Subcutaneous adipose tissue (tissue), 3 donors: ENCODE results near the genes OR4D11, STX3, OOSP4A, MS4A6E and MS4A13.

DNA sequence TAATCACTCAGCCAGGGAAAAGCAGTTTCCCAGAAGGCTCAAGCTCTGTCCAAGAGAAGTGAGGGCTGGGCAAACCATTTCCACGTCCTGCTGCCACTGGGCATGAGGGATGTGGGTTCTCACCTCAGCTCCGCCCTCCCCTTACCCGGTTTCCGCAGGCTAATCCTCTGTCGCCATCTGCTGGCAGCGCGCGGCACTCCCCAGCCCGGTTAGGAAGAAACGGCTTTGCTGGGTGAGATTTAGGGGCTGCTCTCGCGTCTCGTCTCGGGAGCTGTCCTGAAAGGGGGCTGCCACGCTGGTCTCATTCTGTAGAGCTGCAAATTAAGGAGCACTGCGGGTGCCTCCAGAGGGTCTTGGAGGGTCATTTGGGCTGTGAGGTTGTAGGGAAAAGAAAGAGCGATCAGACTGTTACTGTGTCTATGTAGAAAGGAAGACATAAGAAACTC, 6.7 kb upstream of the FAM111A start:
- PRO-cap = no peak
- RAMPAGE, long total RNA, 3 experiments = no peak in any of the 3 experiments

GRCh38 chr11:59190784-59191394, 19.0 kb downstream of the DTX4 start:
- PRO-cap = no peak
- RAMPAGE, long total RNA, 3 experiments = no peak in any of the 3 experiments

- PRO-cap = no peak
- RAMPAGE, long total RNA, 3 experiments = no peak in any of the 3 experiments
These were observed 9.9 kb upstream of the MPEG1 start for GRCh38 chr11:59222465-59223194.

- PRO-cap = no peak
- RAMPAGE, long total RNA, 3 experiments = no peak in any of the 3 experiments
These were observed 8.4 kb downstream of the OR5AN1 start for GRCh38 chr11:59367208-59367470.

- PRO-cap = no peak
- RAMPAGE, long total RNA, 3 experiments = no peak in any of the 3 experiments
These were observed at the start of gene OR4D11 for GRCh38 chr11:59503278-59503871. Gene OR4D11 (plus strand): TSS chr11:59503576.

DNA sequence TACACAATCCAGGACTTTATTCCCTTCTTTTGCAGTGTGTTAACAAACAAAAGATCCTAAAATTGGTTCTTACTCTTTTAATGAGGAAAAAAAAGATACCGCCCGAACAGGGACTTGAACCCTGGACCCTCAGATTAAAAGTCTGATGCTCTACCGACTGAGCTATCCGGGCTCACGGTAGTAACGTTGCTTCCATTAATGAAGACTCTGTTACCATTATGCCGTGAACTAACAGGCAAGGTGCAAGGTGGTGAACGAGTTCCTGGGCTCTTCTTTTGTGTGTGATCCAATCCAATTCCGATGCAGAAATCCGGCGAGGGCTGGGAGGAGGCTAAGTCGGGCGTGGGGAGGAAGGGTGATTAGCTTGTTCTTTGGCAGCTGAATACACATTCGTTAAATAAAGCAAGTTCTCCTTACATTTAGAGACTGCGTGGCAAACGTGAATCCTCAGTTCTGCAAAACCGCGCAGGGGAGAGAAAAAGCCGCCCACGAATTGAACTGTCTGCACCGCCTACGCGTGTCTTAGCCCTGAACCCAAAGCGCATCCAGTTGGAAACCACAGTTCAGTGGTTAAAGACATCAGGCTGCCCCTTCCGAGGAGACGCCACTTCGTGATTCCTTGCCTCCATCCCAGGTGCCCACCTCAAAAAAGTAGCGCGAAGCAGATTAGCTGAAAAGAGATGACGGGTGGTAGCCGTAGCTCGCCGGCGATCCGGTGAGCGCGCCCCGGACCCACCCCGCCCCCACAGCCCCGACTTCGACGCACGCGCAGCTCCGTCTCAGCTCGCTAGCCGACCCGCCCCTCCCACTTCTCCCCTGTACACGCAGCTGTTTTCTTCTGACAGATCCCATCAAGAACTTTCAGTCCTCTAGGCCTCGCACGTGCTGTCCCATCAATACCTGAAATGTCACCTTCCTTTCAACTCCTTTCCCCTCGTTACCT, 49.2 kb downstream of the OR4D9 start:
- PRO-cap = bidirectional peak, plus-strand start at position 213 of the sequence, minus-strand start at position 176 of the sequence; bidirectional peak, plus-strand start at position 851 of the sequence, minus-strand start at position 750 of the sequence
- RAMPAGE, long total RNA, 3 experiments = start-site peak on the minus strand in 2 of 3 experiments, centred at positions 726 to 738 of the sequence, 7 to 13 reads per replicate

GRCh38 chr11:59754694-59755696, at the start of gene STX3:
Gene STX3 (plus strand): TSS chr11:59755376.
- PRO-cap = bidirectional peak, plus-strand start at chr11:59755118, minus-strand start at chr11:59754913; bidirectional peak, plus-strand start at chr11:59755382, minus-strand start at chr11:59755154
- RAMPAGE, long total RNA, 3 experiments = start-site peak on the plus strand in 2 of 3 experiments, at chr11:59755382-59755620 at its widest, 9 to 24 reads per replicate; start-site peak on the minus strand in 1 of 3 experiments, at chr11:59754978-59754991 at its widest, 5 reads per replicate

GRCh38 chr11:59776246-59776874, 21.2 kb downstream of the STX3 start:
- PRO-cap = no peak
- RAMPAGE, long total RNA, 3 experiments = no peak in any of the 3 experiments

GRCh38 chr11:59963653-59964184, at the start of gene OOSP4A:
Gene OOSP4A (plus strand): TSS chr11:59964033.
- PRO-cap = no peak
- RAMPAGE, long total RNA, 3 experiments = no peak in any of the 3 experiments

DNA sequence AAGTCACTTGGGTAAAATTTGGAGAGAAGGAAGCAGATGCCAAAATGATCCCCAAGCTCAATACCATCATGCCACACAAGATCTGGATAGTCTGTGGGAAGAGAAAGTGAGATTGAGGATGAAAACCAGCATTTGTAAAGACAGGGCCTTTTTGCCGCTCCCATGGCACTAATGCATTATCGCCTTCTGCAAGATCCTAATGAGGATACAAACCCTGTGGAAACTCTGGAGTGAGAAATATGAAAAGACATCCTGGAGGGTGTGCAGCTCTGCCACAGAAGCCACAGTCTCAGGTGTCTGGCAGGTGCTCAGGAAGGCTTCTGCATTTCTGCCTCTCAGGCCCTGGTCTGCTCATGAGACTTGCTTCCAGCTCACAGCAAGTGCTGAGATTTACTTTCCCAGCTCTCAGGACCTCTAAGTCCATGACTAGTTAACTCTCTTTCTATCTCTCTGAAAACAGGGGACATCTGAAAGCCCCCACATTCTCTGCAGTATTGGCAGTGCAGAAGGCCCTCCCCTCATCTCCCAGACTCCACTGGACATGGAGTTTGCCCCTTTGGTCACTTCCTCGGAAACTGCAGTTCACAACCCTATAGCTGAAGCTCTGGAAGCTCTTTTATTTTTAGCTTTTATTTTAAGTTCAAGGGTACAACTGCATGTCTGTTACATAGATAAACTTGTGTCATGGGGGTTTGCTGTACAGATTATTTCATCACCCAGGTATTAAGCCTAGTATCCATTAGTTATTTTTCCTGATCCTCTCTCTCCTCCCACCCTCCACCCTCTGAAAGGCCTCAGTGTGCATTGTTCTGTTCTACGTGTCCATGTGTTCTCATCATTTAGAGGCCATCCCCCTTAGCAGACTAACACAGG, 2.8 kb downstream of the MS4A6A start:
- PRO-cap = no peak
- RAMPAGE, long total RNA, 3 experiments = no peak in any of the 3 experiments

DNA sequence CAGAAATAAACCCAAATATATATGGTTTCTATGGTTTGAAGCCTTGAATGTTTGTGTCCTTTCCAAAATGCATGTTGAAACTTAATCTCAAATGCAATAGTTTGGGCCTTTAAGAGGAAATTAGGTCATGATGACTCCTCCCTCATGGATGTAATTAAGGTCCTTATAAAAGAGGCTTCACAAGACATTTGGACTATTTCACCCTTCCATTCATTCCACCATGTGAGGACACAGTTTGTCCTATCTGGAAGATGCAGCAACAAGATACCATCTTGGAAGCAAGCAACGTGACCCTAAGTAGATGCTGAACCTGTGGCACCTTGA, at the start of gene MS4A6E:
MS4A6E (plus strand) TSS at position 196 of the 324 bp plus-strand sequence.
- PRO-cap = no peak
- RAMPAGE, long total RNA, 3 experiments = no peak in any of the 3 experiments

DNA sequence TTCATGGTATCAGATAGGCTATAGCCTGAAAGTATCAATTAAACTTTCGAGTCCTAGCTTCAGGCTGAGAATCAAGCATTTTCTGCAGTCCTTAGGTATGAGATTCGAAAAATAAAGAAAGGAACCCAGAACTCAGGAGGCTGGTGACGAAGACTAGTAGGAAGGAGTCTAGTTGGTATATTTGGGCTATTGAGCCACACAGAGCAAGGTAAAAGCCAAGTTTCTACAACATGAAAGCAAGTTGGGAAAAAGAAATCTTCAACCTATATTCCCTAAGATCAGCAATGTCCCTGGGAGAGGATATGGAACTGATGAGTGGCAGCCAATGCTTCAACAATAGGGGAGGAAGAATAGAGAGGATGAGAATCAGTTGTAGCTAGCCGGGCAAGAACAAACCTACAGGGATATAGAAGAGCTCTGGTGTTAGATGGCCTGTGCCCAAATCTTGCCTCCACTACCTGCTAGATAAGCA, 2.2 kb downstream of the MS4A7 start:
- PRO-cap = no peak
- RAMPAGE, long total RNA, 3 experiments = no peak in any of the 3 experiments

GRCh38 chr11:60515104-60515683, at the start of gene MS4A13:
Gene MS4A13 (plus strand): TSS chr11:60515392.
- PRO-cap = no peak
- RAMPAGE, long total RNA, 3 experiments = no peak in any of the 3 experiments

DNA sequence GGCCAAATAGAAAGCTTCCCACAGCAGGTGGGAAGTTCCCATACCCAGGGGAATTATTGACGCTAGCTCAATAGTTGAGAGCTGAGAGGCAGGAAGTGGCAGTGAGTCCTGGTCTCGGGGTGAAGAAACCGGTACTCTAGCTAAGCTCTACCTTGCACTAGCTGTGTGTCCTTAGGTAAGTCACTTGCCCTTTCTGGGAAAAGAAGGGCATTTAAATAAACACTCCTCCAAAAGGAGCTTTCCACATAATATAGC, 6.5 kb downstream of the MS4A15 start:
- PRO-cap = no peak
- RAMPAGE, long total RNA, 3 experiments = no peak in any of the 3 experiments

DNA sequence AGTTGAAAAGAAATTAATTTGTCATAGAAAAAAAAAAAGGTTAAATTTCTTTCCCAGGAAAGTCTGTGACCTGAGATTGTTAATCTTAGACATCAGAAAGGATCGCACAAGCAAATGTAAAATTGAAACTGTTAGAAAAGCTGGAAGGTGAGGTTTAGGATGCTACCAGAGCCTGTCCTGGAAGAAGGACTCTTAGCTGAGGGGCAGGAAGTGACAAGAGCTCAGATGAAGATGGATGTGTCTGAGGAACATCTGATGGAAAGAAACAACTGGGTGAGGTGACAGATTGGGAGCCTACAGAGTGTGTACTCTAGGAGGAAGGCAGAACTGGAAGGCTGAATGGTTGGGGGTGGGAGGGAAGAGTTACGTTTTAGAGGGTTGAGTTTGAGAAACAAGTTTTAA, 2.0 kb upstream of the TMEM109 start:
- PRO-cap = no peak
- RAMPAGE, long total RNA, 3 experiments = no peak in any of the 3 experiments

DNA sequence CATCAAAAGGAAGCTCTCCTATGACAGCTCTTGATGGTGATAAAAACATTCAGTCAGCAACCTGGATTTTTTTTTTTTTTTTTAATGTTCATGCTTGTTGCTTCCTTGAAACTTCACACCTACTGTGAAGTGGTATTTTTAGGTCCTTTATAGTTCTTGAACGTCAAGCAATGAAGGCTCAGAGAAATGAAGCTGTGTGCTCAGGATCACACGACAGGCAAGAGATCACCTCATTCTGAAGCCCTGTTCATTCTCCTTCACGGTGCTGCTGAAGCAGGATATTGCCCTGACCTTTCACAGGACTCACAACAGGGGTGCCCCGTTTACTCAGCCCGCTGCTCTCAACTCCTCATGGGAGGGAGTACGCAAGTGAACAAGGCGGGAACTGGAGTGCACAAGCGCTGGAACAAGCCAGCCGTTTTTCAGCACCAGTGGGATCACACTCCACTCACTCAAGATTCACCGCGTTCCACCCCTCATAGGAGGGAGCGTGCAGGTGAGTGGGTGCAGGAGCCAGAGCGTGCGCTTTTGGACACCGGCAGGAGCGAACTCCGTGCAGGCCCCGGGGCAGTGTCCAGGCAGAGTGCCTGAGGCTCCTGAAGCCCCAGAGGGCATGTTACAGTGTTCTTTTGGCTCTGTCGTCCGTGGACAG, 1.5 kb upstream of the TMEM109 start:
- PRO-cap = no peak
- RAMPAGE, long total RNA, 3 experiments = no peak in any of the 3 experiments

DNA sequence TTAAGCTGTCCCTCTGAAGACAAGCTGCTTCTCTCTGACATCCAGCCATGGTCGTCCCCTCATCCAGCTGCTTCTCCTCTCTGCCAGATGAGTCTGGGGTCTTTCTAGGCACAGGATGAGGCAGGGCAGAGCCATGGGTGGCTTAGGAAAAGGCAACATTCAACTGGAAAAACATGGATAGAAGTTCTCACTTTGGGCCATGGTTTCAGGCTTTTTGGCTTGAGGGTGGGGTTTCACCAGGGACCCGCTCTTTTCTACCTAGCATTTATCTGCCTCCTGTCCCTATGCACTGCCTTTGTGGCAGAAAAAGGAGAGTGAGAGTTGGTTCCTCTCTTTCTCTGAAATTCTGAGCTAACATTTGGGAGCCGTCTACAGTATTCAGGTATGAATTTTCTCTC, 644 bp upstream of the TMEM109 start:
- PRO-cap = no peak
- RAMPAGE, long total RNA, 3 experiments = no peak in any of the 3 experiments

DNA sequence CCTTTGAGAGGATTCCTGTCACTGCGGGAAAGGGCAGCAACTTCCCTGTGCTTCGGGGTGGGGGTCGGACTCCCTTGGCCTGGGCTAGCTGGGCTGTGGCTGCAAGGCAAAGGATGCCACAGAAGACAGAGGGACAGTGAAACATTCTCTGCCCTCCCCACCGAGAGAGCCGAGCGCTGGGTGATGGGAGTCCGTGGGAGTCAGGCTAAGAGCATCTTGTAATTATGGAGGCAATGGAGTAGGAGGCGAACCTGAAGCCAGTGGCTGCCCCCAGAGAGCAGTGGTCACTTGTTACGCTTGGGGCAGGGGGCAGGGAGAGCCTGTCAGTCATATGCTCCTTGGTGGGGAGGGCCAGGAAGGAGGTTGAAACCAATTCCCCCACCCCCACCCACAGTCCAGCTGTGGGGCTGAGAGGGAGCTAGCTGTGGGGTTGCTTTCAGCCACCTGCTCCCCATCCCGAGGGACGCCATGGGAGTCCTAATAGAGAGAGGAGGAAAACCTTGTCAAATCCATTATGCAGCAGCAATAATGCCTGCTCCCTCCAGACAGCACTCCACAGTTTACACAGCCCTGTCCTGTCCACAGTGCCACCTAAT, 1.1 kb downstream of the TMEM132A start:
- PRO-cap = no peak
- RAMPAGE, long total RNA, 3 experiments = no peak in any of the 3 experiments

DNA sequence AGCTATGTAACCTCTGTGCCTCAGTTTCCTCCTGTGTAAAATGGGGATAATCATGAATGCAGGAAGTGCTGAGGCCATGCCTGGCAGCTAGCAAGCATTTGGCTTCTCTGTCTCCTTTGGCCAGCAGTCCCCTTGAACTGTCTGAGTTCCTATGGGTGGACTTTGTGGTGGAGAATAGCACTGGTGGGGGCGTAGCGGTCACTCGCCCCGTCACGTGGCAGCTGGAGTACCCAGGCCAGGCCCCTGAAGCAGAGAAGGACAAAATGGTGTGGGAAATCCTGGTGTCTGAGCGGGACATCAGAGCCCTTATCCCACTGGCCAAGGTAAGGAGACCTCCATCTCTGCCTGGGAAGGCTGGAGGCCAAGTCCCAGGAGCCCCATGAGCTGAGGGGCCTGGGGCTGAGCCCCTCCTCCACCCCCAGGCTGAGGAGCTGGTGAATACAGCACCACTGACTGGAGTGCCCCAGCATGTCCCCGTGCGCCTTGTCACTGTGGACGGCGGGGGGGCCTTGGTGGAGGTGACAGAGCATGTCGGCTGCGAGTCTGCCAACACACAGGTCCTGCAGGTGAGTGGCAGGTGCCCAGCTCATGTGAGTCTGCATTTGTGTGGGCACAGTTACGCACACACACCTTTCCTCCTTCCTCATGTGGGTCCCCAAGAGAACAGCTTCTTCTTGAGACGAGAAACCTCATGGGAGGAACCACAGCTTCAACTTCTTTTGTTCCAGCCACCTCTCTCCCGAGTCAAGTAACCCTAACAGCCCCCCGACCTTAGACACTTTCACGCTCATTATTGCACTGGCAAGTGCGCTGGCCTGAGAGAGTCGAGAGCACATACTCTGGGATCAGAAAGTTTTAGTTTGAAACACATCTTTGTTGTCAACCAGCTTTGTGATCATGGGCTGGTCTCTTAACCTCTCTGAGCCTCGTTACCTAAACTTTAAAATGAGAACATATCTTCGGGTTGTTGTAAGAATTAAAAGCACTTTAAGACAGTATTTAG, 7.6 kb downstream of the TMEM132A start:
- PRO-cap = no peak
- RAMPAGE, long total RNA, 3 experiments = no peak in any of the 3 experiments

DNA sequence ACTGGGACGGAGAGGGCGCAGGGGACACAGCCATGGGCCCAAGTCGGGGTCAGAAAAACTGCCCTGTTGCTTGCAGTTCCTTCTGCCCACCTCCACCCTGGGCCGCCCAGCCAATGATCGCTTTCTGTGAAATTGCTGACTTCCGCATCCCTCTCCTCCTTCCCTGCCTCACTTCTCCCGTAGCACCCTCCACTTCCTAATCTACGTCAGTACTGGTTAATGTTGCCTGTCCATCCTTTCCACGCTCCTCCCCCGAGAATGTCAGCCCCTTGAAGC, 9.5 kb downstream of the TMEM132A start:
- PRO-cap = no peak
- RAMPAGE, long total RNA, 3 experiments = no peak in any of the 3 experiments